Prostate gland (tissue), 2 donors: ENCODE results near the gene TRIML2.

GRCh38 chr4:186754725-186755723 lies 31.4 kb upstream of the FAT1 start:
- PRO-cap = no peak
- RAMPAGE, long total RNA, 2 experiments = no peak in any of the 2 experiments

- PRO-cap = no peak
- RAMPAGE, long total RNA, 2 experiments = no peak in any of the 2 experiments
Measured at GRCh38 chr4:186843844-186844698, 120.4 kb upstream of the FAT1 start.

DNA sequence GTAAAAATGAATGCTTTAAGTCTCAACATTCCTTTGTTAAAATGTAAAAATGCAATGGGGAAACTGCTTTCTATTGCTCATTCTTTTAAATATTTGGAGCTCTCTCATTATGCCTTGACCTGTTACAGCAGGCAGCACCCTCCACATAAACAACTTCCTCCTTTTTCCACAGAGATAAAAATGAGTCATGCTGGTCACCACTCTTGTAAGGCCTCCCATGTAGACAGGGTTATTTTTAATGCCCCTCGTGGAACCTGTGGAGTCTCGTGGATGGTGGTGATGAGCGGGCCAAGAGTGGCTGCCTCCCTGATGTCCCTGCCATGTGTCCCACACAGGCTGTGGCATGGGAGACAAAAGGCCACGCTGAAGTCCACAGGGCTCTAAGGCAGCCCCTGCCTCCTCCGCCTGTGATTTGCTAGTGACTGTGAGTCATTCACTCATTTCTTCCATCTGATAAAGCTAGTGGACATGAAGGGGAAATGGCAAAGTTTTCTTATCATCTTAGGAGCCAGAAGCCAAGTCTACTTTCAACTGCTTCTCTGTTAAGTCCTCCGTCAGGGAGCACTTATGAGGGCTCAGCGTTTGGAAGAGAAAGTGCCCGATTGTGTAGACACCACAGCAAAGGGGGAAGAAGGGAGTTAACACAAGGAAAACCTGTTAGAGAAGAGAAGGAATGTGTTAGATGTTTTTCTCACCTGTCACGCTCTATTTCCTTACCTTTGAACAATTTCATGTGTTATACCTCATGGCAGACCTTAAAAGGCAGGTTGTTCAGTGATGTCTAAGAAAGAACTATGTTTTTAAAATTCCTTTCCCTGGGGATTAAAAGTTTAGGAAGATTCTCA lies 121.6 kb upstream of the FAT1 start:
- PRO-cap = no peak
- RAMPAGE, long total RNA, 2 experiments = no peak in any of the 2 experiments

GRCh38 chr4:187995878-187996335 lies 336 bp downstream of the ZFP42 start:
- PRO-cap = no peak
- RAMPAGE, long total RNA, 2 experiments = no peak in any of the 2 experiments

GRCh38 chr4:188109195-188109760 lies at the start of gene TRIML2:
TSS of gene TRIML2 (minus strand) at chr4:188109603.
- PRO-cap = no peak
- RAMPAGE, long total RNA, 2 experiments = no peak in any of the 2 experiments

DNA sequence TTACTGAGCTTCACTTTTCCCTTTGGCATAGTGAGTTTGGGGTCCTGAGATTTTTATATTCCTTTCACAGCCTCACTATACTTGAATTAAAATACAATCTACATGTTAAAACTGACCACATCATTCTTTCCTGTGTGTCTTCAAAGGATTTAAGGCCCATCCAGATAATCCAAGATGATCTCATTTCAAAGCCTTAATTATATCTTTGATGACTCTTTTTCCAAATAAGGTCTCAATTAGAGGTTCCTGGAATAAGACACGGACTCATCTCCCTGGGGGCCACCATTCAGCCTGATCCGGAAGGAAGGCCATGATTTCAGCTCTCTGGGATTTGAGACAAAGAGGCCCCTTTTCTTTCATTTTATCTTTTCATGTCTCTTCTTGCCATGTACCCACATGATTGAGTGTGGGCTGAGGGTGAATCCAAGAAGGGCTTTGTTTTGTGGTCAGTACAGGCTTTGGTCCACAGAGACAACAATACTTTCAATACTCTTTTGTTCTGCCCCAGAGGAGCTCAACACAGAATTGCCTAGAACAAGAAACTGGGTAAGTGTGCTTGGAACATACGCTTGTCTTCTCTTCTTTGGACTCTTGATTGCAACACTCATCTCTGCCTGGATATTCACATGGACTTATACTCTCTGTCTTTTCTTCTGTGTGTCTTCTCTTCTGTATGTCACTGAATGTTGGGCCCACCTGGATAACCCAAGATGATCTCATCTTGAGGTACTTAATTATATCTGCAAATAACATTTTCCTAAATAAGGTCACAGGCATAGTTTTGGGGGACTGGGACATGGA lies 261.2 kb downstream of the TRIML1 start:
- PRO-cap = no peak
- RAMPAGE, long total RNA, 2 experiments = no peak in any of the 2 experiments

DNA sequence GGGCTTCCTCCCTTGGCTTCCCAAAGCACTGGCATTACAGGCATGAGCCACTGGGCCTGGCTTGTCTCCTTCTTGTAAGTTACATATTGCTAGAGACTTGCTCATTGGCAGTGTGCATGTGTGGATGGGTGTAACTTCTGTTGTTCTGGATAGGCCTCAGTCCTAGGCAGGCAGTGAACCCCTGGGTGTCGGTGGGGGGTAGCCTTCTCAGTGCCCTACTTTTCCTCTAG lies 517.7 kb downstream of the TRIML1 start:
- PRO-cap = unidirectional peak, plus-strand start at position 141 of the sequence
- RAMPAGE, long total RNA, 2 experiments = no peak in any of the 2 experiments

DNA sequence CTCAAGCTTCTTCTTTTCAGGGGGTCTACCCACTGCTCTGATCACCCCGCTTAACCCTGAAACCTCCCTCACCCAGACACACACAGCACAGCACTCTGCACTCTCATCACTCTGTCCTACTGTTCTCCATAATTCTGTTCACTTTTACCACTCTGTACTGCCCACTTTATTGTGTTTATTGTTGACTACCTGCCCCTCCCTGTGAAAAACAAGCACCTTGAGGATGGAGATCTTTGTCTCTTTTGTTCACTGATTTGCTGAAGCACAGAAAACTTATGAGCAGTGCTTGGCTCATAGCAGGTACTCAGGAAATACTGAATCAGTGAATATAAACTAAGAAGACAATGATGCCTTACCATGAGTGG lies 201.5 kb upstream of the FRG1 start:
- PRO-cap = no peak
- RAMPAGE, long total RNA, 2 experiments = no peak in any of the 2 experiments

GRCh38 chr4:190017291-190018423 lies 9.4 kb downstream of the FRG2 start:
- PRO-cap = no peak
- RAMPAGE, long total RNA, 2 experiments = no peak in any of the 2 experiments